SK-N-MC (cell line): ENCODE measurements around a stretch of chr16.

- RRBS = no CpG with 5 or more reads among the region's 11 CpGs
Observed at GRCh38 chr16:84843710-84844450, 24.1 kb downstream of the CRISPLD2 start.

DNA sequence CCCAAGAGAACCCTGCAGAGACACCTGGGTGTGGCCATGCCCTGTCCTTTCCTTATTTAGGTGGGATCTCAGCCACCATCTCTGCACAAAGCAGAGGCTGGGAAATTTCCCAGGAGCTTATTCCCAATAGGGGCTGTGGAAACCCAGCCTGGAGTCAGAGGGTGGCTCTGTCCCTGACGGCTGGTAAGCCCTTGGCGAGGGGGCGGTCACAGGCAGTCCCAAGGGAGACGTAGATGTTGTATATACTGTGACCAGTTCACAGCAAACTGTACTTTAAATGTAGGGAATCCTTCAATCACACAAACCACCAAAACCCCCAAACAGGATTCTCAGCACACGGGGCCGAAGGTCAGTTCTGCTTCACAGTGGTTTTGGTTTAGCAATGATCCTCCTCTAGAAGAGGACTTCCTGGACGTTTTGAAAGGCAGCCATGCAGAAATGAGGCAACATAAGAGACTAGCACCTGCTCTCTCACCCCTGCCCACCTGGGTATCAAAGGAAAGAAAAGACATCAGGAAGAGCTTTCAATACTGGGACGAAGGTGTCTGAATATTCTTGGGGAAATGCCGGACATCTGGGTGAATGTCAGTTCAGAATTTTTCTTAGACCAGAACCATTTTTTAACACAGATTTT, 74.0 kb downstream of the CRISPLD2 start:
- RRBS = no CpG with 5 or more reads among the region's 9 CpGs

- RRBS = no CpG with 5 or more reads among the region's 18 CpGs
Observed at GRCh38 chr16:84900365-84900983, 80.7 kb downstream of the CRISPLD2 start.

- RRBS = 71% methylated on average over 5 of the region's 32 CpGs
Observed at GRCh38 chr16:84933597-84934670, 77.4 kb downstream of the ZDHHC7 start.

DNA sequence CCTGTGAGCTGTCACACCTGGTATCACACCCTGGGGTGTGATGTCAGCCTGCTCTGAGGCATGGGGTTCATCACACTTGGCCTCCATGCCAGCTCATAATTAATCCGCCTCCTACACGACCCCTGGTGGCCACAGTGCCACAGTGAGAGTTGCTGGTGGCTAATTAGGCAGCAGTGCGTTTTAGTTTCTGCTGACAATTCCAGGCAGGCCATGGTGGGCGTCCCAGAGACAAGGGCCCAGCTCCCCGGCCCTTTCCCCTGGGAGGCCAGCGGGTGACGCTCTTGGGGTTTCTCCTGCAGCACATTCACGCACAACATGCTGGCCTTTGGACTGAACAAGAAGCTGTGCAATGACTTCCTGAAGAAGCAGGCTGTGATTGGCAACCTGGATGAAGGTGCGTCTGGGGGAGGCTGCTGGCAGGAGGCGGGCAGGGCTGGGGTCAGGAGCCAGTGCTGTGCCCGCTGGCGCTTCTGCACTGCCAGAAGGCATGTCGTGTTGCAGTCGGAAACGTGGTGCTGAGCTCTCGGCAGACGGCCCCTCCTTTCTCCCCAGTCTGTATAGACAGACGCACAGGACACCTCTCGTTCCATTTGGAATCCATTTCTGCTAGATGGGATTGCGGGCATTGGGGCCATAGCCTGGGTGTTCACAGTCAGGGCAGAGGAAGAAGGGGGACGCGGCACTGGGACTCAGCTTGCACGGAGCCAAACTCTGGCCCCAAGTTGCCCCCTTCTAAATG, 25.3 kb downstream of the CIBAR2 start:
- RRBS = no CpG with 5 or more reads among the region's 23 CpGs

- RRBS = no CpG with 5 or more reads among the region's 16 CpGs
Observed at GRCh38 chr16:85103296-85103949, 8.8 kb downstream of the CIBAR2 start.

- RRBS = 91% methylated on average over 13 of the region's 32 CpGs
Observed at GRCh38 chr16:85123746-85124403, 11.6 kb upstream of the CIBAR2 start.

DNA sequence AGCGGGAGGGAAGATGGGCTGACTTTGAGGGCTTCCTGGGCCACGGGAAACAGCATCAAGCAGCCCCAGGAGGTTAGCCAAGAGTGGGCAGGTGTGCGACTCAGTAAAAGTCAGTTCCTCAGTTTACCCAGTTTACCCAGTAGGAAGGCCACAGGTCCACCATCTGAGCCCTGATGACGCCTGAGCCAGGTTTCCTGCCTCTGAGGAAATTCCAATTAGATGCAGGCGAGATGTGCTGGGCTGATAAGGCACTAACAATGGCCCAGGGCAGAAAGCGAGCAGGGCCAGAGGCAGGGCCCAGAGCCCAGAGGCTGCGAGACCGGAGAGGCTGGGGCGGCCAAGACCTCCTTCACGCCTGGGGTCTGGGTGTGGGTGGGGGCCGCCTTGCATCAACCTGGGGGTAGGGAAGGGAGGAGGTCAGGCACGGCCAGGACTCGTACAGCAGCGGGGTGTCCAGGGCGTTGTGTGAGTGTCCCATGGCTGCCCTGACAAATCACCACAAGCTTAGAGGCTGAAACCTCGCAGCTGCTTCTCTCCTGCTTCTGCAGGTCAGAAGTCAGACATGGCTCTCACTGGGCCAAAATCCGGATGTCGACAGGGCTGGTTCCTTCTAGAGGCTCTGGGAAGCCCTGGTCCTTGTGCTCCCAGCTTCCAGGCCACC, 32.0 kb upstream of the CIBAR2 start:
- RRBS = no CpG with 5 or more reads among the region's 18 CpGs

GRCh38 chr16:85169136-85170269, 57.2 kb upstream of the CIBAR2 start:
- RRBS = 7% methylated on average over 96 of the region's 192 CpGs

- RRBS = 88% methylated on average over 10 of the region's 34 CpGs
Observed at GRCh38 chr16:85170502-85171126, 58.3 kb upstream of the CIBAR2 start.

DNA sequence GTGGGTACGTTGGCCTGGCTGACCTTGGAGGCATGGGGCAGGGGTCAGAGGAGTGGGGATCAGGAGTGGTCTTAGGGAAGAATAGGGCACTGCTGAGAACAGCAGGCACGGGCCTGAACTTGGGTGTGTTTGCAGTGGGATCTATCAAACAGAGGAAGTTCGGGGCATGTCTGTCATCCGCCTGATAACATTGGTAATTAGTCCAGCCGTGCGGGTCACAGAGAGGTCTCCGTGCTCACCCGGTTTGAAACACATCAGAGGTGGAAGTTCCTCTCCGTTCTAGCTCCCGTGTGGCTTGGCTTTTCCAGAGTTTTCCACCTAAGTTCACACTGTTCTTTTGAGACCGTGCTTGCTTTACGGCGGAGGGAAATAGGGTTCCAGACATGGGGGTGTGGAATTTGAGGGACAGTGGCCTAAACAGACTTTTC, 59.7 kb upstream of the CIBAR2 start:
- RRBS = no CpG with 5 or more reads among the region's 13 CpGs

- RRBS = 97% methylated on average over 4 of the region's 47 CpGs
Observed at GRCh38 chr16:85181055-85182211, 69.2 kb upstream of the CIBAR2 start.

- RRBS = no CpG with 5 or more reads among the region's 20 CpGs
Observed at GRCh38 chr16:85311037-85311635, 198.9 kb upstream of the CIBAR2 start.

DNA sequence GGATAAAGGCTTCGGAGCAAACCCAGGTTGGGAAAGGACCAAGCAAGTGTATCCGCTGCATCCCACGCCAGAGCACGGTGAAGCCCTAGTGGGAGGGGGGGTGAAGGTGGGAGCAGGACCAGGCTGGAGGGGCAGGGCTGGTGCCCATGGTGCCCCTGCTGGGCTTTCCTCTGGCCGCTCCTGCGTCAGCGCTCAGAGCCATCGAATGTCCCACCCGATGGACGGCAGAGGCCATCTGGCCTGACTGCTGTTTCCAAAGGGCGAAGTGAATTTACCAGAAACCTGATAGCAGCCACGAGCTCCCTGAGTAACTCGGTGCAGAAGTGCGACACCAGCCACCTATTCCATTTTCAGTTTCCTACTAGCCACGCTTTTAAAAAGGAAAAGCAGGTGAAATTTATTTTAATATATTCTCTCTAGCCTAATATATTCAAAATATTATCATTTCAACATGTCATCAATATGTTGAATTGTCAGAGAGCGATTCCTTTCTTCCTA, 203.6 kb upstream of the CIBAR2 start:
- RRBS = no CpG with 5 or more reads among the region's 16 CpGs

- RRBS = 55% methylated on average over 3 of the region's 5 CpGs
Observed at GRCh38 chr16:85335576-85335740, 223.2 kb upstream of the CIBAR2 start.

GRCh38 chr16:85339168-85339416, 226.8 kb upstream of the CIBAR2 start:
- RRBS = over 99% methylated on average over 5 of the region's 13 CpGs

GRCh38 chr16:85372686-85373289, 240.3 kb upstream of the GSE1 start:
- RRBS = no CpG with 5 or more reads among the region's 13 CpGs

GRCh38 chr16:85381804-85382996, 230.9 kb upstream of the GSE1 start:
- RRBS = 78% methylated on average over 10 of the region's 35 CpGs

GRCh38 chr16:85391634-85392511, 221.2 kb upstream of the GSE1 start:
- RRBS = no CpG with 5 or more reads among the region's 12 CpGs

DNA sequence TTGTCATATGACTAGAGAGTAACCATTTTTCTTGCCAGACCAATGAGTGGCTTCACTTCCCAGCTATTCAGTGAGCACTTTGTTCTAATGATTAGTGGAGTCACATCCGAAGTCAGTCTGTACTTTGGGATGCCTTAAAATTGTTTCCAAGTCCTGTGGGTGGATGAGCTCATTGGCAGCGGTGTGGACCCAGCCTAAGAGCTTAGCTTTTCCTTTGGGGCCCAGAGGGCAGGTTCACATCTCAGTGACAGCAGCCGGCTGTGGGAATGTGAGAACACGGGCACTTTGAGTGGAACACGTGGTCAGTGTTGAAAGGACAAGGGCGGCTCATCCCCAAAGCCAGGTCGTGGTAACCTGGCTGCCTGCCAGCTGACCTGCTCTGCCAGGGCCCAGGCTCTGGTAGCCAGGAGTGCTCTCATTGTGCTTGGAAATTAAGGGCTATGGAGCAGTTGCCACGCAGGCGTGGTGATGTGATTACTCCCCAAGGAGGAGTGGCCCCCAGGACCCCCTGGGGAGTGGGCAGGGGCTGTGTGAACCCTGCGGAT, 147.2 kb upstream of the GSE1 start:
- RRBS = no CpG with 5 or more reads among the region's 10 CpGs